Calu3 (cell line): ENCODE measurements around the genes IFNK and NDUFB6.

GRCh38 chr9:26925605-26926264 is 21.3 kb downstream of the PLAA start:
- PRO-cap = no peak

GRCh38 chr9:27003449-27003815 is 2.0 kb downstream of the LRRC19 start:
- PRO-cap = no peak

DNA sequence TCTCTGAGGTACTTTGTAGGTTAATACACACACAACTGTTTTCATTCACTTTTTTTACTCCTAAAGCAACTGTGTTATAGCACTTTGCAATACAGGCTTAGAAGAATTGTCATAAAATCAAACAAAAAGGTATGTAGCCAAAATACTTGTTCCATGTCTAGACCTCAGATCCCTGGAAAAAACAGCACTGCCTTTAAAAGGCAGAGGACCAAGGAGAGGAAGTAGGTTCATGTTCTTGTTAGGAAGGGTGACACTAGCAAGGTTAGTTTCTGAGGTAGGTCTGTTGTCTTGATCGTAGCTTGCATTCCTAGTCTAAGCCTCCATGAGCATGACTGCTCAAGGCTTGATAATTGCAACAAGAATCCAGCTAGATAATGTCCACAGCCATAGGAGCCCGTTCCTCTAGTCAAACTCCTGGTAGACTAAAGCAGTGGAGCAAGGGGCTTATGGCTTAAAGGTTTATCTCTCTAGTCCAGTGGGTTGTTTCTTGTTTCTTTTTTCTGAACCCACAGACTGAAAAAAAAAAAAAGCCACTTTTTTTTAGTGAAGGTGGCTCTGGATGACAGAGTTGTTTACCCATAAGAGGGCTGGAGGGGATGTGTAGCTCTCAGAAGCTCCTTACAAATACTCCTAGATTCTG is 2.1 kb downstream of the TEK start:
- PRO-cap = no peak

GRCh38 chr9:27337954-27338794 is 41.2 kb upstream of the EQTN start:
- PRO-cap = no peak

DNA sequence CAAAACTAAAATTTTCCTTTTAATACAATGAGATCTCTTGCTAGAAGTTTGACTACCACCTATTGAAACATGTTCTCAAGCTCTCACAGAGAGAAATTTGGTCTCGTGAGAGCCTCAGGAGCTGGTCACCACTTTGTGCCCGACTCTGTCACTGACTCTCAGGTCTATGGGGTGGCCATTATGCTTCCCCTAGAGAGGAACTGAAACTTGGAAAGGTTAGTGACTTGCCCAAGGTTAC is 44.5 kb upstream of the EQTN start:
- PRO-cap = no peak

- PRO-cap = no peak
These were observed at the start of gene IFNK for GRCh38 chr9:27524110-27524719. TSS of gene IFNK (plus strand) at chr9:27524290.

DNA sequence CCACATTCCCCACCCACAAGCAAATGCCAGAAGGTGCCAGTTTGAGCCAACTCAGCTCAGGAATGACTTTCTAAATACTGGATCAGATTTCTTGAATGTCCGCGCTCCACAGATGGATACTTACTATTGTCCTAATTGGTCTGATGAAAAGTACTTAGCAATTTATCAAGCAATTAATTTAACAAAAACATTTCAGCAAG is 13.0 kb upstream of the MOB3B start:
- PRO-cap = no peak

DNA sequence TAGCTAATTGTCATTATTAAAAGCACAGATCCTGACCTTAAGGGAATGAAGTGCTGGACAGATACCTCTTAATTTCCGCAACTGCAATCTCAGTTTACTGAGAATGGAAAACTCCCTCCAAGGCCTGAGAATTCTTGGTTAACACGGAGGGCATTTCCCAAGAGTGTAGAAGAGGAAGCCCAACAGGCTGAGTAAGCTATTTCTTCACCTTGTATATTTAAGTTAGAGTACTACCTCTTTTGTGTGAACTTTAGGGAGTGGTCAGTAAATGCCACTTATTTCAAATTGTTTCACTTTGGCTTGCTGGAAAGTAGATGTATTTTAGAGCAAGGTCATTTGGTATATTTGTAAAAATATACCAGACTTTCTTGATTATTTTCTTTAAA is 25.8 kb upstream of the C9orf72 start:
- PRO-cap = no peak

GRCh38 chr9:27601232-27601867 is 28.1 kb upstream of the C9orf72 start:
- PRO-cap = no peak

- PRO-cap = no peak
These were observed 813.9 kb upstream of the C9orf72 start for GRCh38 chr9:28387255-28387568.

GRCh38 chr9:28916316-28916707 is 297.1 kb downstream of the LINGO2 start:
- PRO-cap = unidirectional peak, minus-strand start at chr9:28916452

- PRO-cap = no peak
These were observed 4.9 kb downstream of the ACO1 start for GRCh38 chr9:32389361-32389751.

DNA sequence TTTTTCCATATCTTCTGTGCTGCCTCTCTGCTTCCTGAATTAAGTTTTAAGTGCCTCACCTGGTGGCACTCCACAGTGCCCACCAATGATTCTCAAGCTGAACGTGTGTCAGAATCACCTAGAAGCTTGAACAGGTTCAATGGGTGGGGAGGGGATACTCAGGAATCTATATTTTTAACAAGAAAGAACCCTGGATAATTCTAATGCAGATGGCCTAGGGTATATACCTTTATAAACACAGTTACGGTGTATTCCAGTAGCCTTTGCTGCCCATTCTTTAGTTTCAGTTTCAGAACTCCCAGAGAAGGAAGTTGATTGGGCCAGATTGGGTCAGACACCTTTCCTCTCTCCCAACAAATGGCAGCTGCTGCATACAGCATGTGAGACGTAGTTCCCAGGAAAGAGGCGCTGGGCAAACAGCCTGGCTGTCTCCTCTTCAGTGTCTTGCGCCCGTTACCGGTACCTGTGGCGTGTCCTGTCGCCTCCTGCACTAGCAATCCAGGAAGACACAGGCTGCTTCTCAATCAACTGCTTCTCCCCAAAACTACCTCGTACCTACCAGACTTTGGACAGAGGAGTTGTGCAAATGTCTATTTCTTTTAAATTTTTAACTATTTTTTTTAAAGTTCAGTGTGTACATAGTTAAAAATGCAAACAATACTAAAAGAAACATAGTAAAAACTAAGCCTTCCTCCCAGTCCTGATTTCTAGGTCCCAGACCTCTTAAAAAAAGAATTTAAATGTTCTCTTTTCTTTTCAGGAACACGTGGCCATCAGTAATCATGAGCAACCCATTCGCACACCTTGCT is 20.5 kb downstream of the ACO1 start:
- PRO-cap = no peak

DNA sequence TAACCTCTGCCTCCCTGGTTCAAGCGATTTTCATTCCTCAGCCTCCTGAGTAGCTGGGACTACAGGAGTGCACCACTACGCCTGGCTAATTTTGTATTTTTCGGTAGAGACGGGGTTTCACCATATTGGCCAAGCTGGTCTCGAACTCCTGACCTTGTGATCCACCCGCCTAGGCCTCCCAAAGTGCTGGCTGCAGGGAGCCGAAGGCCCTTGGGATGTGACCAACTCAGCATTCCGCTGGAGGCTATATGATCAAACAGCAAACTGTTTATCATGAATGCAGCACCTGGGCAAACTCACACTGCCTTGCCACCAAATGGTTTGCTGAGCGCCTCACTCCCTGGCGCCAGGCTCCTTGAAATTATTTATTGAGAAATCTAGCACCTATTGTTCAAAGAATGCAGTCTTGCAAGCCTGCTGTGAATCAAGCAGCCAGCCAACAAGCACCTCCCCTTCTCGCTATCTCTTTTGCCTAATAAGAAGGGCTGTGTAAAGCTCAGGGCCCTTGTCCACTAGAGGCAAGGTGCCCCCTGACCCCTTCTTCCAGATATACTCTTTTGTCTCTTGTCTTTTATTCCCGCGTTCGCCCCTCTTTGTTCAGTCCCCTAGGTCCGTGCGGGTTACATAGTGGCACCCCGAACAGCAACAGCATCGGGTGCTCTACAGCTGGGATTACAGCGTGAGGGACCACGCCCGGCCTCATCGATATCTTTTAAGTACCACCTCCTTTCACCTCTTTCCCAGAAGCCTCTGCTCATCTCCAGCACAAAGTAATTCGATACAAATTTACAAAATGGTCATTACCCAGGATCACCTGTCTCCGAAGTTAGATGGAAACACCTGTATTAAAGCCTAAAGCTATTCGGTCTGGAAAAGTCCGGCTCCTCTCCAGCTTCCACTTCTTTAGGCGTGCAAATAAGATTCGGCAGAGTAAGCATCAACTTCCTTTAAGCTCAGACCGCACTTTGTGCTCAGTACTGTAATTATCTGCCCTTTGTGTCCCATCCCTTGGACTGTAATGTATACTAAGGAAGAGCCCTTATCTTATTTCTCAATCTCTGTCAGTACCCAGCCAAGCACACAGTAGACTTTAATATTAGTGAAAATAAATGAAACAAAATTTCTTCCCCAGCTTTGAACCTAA is 943 bp downstream of the RIGI start:
- PRO-cap = unidirectional peak, plus-strand start at position 600 of the sequence

GRCh38 chr9:32541625-32542487 is 10.3 kb upstream of the SMIM27 start:
- PRO-cap = no peak

- PRO-cap = bidirectional peak, plus-strand start at chr9:32573218, minus-strand start at chr9:32573088
These were observed at the start of gene NDUFB6 for GRCh38 chr9:32573011-32573443. TSS of gene NDUFB6 (minus strand) at chr9:32573159.

GRCh38 chr9:33026446-33026742 is 1.3 kb downstream of the DNAJA1 start:
- PRO-cap = no peak

GRCh38 chr9:33026743-33027039 is 1.6 kb downstream of the DNAJA1 start:
- PRO-cap = no peak

DNA sequence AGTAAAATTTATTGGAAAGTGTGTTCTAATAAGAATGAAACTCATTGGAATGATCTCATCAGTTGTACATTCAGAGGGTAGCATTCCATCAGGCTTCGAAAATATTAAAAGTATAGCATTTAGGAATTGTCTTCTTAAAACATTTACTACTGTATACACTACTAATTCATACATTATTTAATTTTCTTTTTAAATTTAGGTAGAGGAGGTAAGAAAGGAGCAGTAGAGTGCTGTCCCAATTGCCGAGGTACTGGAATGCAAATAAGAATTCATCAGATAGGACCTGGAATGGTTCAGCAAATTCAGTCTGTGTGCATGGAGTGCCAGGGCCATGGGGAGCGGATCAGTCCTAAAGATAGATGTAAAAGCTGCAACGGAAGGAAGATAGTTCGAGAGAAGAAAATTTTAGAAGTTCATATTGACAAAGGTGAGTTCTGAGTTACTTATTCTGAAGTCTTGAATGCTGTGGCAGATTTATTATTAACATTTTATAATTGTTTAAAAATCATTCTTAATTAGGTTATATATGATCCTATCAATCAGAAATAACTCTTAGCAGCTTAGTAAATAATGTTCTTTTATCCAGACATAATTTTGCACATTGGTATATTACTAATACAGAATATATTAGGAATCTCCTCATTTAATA is 5.3 kb downstream of the DNAJA1 start:
- PRO-cap = no peak

DNA sequence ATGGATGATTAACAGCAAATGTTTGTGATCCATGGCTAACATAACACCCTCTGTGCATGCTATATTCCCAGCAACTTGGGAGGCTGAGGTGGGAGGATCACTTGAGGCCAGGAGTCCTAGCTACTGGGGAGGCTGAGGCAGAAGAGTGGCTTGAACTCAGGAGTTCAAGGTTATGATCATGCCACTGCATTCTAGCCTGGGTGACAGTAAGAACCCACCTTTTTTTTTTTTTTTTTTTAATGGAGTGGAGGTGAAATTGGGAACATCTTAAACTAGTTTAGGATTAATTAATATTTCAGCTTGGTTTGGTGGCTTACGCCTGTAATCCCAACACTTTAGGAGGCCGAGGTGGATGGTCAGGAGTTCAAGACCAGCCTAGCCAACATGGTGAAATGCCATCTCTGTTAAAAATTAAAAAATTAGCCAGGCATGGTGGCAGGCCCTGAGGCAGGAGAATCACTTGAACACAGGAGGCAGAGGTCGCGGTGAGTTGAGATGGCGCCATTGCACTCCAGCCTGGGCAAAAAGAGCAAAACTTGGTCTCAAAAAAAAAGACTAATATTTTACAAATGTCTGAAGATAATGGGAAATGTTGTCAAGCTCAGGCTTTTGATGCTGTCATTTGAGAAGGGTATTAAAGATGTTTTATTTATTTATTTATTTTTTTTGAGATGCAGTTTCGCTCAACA is 9.9 kb downstream of the DNAJA1 start:
- PRO-cap = no peak